ENCODE data around the gene STUM.

- PRO-cap, 2 experiments, result no peak in any of the 2 experiments
These were observed 35.9 kb downstream of the LBR start for GRCh38 chr1:225391975-225392345.

GRCh38 chr1:225415282-225415983 is 12.4 kb downstream of the LBR start:
- PRO-cap, 2 experiments, result no peak in any of the 2 experiments

DNA sequence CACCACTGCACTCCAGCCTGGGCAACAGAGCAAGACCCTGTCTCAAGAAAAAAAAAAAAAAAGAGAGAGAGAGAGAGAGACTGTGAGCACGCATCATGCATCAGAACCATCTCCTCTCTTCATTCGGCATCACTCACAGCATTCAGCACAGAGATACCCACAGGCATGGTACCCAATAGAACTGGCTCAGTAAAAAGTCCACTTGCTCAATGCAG is 11.8 kb downstream of the LBR start:
- PRO-cap, 2 experiments, result no peak in any of the 2 experiments

GRCh38 chr1:225511705-225512308 is 84.0 kb upstream of the LBR start:
- PRO-cap, 2 experiments, result no peak in any of the 2 experiments

DNA sequence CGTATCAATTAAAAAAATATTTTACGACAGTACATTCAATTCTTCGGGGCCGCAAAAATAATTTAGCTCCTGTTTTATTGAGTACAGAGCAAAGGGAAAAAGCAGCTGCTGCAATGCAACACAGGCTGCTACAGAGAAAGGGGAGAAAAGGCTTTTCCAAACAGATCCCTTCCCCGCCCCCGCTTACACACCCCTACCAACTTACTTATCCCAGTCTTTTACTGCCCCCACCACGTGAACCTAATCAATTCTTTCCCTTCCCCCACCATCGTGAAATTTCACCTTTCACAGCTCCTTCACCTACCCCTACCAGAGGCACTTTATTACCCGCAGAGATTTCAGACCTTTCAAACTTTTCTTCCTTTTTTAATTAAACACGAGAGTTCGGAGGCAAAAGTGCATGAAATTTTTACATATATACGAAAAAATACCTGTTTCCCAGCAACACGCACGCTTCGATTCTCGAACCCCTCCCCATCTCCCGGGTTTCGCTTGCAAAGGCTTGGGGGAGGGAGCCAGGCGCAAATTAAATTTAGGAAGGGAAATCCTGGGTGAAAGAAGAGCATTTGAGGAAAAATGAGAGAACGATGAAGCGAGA is 937 bp downstream of the ENAH start:
- PRO-cap, 2 experiments, result no peak in any of the 2 experiments

GRCh38 chr1:225677275-225677712 is 24.4 kb upstream of the ENAH start:
- PRO-cap, 2 experiments, result no peak in any of the 2 experiments

DNA sequence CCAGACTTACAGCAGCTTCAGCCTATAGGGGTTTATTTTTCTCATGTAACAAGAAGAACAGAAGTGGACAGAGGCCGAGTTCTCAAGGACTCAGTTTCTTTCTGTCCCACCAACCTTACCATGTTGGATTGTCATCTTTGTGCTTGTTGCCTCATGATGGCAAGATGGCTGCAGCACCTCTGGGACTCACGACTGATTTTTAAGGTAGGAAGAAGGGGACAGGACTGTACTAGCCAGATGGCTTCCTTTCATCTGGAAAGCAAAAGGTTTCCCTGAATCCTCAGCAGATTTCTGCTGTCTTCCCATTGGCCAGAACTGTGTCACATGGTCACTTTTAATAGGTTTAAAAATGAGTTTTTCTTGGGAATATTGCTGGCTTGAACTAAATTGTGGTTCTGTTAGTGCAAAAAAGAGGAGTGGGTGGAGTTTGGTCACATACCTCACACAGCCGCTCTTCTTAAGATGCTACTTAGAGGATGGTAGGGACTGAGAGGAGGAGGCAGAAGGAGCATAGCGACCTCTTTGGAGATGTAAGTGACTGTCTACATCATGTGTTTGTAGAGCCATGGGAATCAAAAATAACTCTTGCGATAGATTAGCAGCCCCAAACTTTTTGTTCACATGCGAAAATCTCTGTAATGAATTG is 48.1 kb upstream of the ENAH start:
- PRO-cap, 2 experiments, result no peak in any of the 2 experiments

GRCh38 chr1:225875140-225875806 is 6.9 kb downstream of the TMEM63A start:
- PRO-cap, 2 experiments, result no peak in any of the 2 experiments

DNA sequence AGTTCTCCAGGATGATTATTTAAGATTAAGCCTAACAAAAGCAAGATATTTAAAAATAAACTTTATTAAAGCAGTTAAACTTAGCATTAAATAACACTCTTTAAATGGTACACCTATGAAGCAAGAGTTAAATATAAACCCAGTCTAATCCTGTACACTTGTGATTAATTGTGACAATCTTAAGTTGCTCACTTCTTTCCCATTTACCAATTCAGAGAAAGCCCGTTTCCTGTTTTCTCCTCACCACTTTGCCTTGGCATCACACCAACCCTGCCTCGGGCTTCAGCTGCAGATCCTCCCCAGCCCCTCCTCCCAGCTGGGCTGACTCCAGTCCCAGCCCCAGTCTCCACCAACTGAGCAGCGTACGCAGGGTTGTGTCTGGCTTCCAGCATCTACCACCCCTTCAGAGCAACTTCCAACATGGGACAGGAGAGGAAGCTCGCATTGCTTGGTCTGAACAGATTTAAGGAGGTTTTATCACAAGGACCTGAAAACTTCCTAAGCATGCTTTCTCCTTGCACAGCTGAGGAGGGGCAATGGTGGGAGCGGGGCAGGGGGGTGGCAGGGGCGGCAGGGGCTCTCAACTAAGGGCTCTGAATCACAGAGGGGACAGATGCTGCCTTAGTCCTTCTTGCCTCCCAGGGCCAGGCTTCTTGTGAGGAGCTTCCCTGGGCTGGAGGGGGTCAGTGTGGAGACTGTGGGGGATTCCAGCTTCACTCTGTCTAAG is 4.1 kb downstream of the PYCR2 start:
- PRO-cap, 2 experiments, result no peak in any of the 2 experiments

DNA sequence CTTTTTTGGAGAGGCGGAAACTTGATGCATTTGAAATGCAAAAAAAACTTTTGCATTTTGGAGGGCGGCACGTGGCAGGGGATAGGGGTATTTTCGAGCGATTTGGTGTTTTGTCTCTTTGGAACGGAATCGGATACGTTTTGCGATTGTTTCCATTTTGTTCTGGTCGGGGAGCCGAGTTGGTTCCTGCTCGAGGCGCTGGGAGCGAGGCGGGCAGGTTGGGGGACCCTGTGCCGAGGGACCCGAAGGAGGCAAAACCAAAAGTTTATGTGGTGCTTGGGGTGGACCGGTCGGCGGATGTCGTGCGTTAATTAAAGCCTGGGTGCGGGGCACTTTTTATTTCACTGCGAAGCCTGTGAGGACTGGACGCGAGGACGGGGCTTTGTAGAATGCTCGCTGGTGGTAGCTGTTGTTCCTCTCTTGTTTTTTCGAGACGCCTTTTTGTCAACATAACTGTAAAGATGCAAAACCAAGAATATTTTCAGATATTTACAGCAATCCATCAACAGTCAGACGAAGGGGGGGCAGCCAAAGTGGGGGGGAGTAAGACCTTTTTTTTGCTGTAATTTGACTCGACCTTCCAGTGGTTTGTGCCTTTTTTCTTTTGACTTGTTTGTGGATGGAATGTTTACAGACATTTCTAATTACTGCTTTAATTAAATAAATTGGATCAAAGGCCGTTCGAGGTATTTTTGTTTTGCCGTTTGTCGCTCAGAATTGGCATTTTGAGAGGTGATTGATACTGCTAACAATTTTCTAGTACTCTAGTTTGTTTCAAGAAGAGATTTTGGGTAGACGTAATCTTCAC is 1.1 kb downstream of the H3-3A start:
- PRO-cap, 2 experiments, result peak in 2 of 2 experiments; most common plus-strand start position 155 of the sequence (in 1); most common minus-strand start position 313 of the sequence (in 1)

DNA sequence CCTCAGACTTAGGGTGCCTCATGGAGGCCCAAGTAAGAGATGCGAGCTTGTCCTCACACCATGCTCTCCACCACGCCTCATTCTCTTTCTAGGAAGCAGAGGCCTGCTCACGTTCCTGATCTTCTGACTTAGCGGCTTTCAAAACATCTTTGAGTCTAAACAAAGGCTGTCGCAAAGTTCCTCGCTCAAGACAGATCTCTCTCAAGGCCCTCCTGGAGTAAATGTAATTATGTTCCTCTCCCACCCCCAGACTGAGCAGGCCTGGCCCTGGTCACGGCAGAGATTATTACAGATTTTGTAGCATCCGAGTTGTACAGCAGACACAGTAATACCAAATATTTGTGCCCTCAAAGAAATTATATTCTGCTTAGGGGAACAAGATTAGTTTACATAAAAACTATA is 10.5 kb upstream of the MIXL1 start:
- PRO-cap, 2 experiments, result no peak in any of the 2 experiments

DNA sequence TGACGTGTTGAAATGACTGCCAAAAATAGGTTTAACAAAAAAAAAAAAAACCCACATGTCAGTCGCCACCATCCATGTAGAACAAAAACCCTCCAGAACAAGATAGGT is 700 bp downstream of the PARP1 start:
- PRO-cap, 2 experiments, result no peak in any of the 2 experiments

- PRO-cap, 2 experiments, result peak in 2 of 2 experiments; most common plus-strand start chr1:226548766 (in 1); most common minus-strand start chr1:226548607 (in 1)
These were observed at the start of gene STUM for GRCh38 chr1:226548172-226549220. STUM (plus strand) TSS chr1:226548764.

DNA sequence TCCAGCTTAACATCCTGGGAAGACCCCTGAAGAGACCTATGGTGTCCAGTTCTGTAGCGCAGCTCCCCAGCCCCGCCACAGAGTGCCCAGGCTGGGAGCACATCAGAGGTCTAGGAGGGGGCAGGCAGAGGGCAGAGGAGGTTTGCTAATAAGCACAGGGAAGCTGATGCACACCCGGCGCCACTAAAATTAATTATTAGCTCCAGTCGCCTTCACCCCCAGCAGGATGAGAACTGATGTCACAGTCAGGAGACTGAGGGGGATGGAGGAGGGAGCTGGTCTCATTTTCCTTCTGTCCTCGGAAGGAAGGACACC is 38.4 kb downstream of the STUM start:
- PRO-cap, 2 experiments, result no peak in any of the 2 experiments

GRCh38 chr1:226637628-226638068 is 89.1 kb downstream of the STUM start:
- PRO-cap, 2 experiments, result no peak in any of the 2 experiments

DNA sequence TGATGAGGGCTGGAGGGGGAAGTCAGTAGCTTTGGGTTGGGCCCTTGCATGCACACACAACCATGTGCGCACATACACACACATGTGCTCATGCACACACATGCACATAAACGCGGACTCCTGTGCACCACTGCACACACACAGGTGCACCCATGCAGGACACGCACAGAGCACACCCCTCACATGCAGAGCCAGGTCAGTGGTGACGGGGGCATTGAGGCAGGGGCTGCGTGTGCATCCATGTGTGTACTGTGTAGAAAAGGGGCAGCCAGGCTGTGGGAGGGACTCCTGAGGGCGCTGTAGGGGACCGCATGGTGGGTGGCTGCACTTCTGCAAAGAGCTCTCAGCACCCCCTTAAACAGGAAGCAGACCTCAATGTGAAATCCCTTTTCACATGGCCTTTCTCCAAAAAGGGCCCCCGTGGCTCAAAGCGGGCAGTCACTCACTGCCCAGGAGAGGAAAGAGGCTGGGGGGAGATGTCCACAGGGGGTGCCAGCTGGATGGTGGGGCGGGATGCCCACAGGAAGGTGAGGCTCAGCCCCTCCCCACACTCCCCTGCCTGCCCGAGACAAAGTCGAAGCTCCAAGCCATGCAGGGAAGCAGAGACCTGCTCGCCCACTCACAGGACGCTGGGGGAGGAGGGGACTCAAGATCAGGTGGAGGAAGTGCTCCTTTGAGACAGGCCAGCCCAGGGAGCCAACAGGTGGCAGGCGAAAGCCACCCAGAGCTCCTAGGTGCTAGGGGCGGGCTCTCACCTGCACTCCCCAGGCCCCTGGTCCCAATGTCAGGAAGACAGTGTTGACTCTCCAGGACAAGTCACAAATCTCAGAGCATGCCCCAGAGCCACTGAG is 95.1 kb downstream of the ITPKB start:
- PRO-cap, 2 experiments, result no peak in any of the 2 experiments

DNA sequence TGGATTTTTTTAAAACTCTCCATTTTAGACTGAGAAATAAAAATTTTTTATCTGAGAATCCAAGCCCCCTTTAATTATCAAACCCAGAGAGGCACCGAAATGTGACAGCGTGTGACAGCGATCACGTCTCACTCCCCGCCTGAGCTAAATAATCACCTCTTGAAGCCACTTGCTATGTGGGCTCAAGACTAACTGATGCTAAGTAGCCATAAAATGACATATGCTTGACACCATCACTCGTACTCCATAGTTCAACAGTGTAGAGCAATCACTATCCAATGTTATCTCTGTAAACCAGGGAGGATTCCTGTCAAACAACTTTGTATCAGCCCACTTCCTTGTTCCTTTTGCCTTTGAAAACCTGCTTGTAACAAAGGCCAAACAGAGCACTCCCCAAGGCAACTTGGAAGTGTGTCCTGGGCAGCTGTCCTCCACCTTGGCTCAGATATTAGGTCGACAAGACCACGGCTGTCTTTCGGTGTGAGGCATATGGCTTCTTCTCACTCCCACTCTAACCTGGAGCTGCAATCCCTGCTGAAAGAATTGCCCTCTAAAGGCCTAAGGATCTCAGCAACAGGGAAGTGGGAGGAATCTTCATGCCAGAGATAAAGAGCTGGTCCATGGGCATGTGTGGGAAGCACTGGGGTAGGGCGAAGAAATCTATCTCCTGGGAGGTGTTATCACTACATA is 66.8 kb downstream of the ITPKB start:
- PRO-cap, 2 experiments, result no peak in any of the 2 experiments

GRCh38 chr1:226697751-226698351 is 41.2 kb downstream of the ITPKB start:
- PRO-cap, 2 experiments, result no peak in any of the 2 experiments

GRCh38 chr1:226705501-226705822 is 33.6 kb downstream of the ITPKB start:
- PRO-cap, 2 experiments, result no peak in any of the 2 experiments

GRCh38 chr1:226728568-226728949 is 10.5 kb downstream of the ITPKB start:
- PRO-cap, 2 experiments, result no peak in any of the 2 experiments

Data from heart right ventricle (tissue), 2 donors.